ENCODE measurements around a stretch of chr22.

DNA sequence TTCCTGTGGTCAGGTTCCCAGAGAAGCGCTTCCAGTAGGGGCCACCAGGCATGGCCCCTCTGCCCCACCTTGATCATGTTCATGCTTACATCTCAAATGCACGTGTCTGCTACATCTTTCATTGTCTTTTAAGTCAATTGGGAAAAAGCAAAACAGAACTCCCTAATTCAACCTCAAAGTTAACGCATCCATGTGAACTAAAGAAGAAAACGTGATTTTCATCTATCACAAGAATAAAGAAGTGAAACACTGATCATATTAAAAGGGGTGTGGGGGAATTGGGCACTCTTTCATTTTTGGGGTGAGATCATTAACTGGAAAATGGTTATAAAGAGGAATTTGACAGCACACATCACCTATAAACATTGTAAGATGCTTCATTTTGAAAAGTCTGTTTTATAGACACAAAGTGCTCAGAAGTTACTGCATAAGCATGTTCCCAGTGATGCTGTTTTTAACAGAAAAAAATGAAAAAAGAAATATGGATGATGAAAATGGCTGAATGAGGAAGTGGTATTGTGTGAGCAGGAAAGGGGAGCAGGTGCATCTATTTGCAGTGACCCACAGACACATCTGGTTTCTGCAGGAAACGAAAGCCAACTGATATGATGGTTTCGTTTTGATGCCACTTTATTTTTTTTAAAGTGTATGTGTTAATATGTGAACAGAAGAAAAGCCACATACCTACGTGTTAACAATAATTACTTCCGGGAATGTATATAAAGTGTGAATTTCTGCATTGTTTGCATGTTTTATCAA, 391.3 kb upstream of the TAFA5 start:
- PRO-cap = no peak

GRCh38 chr22:48369936-48370423, 119.4 kb upstream of the TAFA5 start:
- PRO-cap = no peak

DNA sequence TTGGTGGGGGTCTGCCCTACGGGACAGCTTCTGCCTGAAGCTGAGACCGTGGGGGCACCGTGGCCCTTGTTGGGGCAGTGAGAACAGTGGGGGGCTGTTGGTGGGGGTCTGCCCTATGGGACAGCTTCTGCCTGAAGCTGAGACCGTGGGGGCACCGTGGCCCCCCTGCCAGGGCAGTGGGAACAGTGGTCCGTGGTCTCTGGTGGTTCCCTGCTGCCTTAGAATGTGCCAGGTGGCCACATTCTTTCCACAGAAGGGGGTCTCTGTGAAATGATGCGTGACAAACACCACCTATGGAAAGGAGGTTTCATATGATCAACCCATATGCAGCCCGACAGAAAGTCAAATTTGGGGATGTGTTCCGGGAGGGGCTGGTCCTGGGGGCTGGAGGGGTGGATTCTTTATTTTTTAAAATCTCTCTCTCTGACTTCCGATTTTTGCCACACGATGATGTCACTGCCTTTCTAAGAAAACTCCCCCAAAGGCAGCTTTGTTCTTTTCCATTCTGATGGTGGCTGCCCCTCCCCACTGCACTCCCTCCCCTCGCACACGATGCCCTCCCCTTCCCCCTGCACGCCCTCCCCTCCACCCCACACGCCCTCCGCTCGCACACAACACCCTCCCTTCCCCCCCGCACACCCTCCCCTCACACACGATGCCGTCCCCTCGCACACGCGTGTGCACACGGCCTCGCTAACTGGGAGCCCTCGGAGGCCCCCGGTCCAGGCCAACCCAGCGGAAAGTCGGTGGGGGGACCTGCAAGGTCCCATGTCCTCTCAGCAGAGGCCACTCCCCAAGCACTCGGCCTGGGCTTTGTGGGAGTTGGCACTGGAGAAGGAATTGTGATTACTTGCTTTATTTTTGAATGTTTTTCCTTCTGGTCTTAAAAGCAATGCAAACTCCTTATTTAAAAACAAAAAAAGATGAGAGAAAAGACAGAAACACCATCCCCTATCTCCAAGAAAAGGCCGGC, 151.9 kb downstream of the TAFA5 start:
- PRO-cap = no peak

GRCh38 chr22:49620321-49621006, 207.2 kb downstream of the BRD1 start:
- PRO-cap = no peak

DNA sequence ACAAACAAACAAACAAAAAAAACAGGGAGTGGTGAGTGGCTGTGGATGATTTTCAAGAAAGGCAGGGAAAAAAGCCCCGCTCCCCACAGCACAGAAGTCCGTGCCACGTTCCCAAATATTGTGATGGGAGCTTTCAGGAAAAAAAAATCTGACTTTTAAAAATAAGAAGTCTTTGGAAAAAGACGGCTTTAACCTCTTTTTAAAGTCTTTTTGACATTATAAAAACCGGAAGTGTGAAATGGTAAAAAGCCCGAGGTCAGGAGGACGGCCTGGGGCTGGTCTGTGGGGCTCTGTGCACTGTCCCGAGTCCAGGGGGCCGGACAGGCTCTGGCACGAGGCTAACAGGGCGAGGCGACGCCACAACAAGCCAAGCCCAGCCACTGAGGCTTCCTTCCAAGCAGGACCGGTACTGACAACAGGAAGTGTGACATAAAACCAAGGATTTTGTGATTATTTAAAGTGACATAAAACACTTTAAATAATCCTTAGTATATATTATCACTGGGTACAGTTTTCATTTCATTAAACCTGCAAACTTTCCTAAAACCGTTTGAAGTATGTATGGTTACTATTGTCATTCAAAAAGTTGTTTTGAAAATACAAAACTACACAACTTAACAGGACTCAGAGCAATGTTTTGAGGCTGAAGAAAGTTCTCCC, 39.2 kb downstream of the BRD1 start:
- PRO-cap = no peak

DNA sequence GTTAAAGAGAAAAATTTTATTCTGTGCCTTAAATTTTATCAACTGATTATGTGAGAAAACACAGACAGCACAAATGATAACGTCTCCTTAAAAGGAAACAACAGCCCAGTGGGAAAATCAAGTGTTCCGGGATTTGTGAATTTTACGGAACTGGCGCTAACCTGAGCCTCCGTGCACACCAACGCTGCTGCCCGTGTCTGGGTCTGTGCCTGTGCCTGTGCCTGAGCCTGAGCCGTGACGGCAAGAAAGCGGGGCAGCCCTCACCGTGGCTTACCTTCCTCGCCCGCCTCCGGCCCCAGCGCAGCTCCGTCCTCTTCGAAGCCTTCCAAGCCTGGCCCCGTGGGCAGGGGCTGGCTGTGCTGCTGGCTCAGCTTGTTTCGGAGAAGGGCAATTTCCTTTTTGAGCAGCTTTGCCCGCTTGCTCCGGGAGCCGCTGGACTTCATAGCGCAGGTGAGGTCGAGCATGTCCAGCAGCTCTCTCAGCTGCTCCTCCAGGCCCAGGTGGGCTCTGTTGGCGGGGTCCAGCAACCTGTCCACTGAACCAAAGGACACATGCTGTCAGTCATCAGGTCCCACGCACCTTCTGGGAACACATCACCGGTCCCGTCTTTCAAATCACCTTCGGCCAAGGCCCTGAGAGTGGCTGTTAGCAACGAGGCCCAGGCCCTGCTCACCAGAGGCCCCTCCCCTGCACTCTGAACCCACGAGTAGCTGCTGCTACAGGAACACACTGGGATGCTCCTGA, 33.7 kb downstream of the BRD1 start:
- PRO-cap = no peak

DNA sequence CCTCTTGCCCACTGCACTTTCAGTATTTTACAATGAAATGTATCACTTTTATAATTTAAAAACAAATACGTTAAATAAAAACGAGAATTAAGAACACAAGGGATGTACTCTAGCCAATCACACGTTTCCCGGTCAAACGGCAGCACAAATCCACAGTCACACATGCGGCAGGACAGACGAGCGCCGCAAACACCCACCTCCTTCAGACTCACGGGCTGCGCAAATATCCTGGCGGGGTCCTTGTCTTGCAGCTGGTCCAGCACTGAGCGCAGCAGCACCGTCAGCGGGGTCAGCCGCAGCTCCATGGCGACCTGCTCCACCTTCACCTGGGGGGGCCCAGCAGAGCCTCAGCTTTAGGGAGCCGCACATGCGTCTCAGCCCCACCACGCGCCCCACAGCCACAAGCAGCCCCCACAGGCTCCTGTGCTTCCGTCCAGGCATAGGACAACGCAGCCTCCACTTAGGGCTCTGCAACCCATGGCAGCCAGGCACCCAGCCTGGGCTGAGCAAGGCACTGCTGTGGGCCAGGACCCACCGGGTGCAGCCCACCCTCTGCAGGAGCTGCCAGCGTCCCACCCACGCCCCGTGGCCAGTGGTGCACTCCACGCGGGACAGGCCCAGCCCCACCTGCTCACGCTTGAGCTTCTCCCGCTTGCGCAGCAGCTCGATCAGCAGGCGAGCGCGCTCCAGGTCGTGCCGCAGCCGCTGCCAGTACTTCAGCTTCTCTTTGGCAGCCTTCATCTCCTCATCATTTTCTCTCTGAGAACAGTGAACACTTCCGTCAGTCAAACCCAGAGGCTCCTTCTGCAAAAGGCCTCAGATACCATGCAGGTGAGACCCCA, 29.1 kb downstream of the BRD1 start:
- PRO-cap = no peak

- PRO-cap = no peak
Observed at GRCh38 chr22:49806360-49806579, 21.4 kb downstream of the BRD1 start.

GRCh38 chr22:49824714-49825094, 3.0 kb downstream of the BRD1 start:
- PRO-cap = no peak

- PRO-cap = no peak
Observed at GRCh38 chr22:49828024-49828702, 490 bp upstream of the BRD1 start.

DNA sequence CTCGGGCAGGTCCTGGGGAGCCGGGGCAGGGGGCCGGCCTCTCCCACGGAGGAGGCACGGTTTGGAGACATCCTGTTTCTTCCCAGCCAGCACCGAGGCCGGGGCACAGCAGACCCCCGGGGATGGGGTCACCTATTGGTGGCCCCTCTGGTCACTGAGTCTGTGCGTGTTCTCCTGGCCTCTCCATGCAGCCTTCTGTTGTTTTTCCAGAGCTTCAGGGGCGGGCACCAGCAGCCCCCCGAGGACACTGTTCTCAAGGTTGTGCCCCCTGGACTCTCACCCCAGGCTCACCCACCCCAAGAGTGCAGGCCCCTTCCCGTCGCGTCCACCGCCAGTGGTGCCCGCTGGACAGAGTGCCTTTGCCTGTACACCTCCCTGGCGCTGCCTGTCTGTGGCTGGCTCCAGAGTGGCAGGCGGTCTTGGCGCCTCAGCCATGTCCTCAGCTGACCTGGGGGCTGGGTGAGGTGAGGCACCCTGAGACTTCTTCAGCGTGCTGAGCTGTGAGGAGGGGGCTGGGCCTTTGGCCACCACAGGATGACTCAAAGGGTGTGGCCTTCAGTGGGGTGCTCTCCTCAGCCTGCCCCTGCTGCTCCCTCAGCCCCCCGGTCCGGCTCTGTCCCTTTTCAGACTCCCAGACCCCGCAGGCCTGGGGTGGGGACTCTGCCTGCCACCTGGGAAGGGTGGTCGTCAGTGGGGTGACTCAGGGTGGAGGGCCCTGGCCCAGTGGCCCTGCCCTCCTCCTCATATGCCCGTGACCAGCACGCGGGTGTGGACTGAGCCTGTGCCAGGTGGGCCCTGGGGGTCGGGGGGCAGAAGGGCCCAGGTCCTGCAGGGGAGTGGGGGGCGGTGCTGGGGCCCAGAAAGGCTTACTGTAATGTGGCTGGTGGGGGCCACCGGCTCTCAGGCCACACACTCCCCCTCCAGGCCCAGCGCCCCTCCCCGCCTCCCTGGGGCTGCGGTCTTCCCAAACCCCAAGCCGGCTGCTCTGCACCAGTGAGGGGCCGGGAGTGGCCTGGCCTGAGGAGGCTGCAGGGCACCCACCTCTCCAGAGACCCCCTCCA, 15.7 kb downstream of the CRELD2 start:
- PRO-cap = unidirectional peak, plus-strand start at position 996 of the sequence

DNA sequence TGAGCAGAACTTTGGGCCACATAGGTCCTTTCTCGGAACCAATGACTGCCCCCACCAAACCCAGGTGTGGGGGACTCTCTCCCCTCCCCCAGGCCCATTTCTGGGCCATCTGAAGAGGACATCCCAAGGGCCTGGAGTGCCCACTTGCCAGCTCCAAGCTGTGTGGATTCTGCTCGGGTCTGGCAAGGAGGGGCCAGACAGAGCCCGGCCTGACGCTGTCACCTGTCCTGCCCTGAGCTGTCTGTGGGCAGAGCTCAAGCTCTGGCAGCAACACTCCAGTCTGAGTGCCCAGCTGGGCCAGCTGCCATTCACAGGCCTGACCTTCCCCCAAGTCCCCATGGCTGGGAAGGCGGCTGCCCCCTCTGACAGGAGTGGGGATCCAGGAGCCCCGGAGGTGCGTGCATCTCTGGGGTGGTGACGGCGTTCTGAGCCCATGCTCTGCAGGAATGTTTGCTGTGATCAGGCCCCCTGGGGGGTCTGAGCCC, 6.2 kb upstream of the PIM3 start:
- PRO-cap = no peak

- PRO-cap = no peak
Observed at GRCh38 chr22:49968695-49969626, 8.4 kb downstream of the PIM3 start.

GRCh38 chr22:49969627-49969824, 9.0 kb downstream of the PIM3 start:
- PRO-cap = no peak

GRCh38 chr22:49997041-49997507, 15.5 kb downstream of the IL17REL start:
- PRO-cap = no peak

DNA sequence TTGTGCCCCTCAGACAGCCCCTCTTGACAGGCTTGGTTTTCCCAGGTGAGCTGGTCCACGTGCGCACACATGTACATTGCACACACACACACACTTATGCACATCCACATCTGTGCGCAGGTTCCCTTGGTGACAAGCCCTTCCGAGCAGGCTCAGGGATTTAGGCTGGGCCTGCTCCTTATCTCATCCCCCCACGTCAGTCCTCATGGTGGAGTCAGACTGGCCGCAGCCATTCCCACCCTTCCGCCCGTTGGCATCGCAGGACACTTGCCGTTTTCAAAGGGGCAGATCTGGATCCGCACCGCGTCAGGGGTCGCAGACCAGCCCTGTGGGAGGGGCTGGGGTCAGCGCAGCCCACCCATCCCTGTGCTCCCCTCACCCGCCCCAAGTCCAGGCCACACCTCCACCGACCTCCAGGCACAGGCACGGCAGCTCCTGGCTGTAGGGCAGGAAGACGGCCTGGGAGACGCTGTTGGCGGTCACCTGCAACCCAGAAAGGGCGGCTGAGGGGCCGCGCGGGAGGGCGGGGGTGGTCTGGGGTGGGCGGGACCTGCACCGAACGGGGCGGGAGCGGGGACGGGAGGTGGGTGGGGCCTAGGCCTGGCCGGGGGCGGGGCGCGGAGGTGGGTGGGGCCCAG, 13.4 kb downstream of the IL17REL start:
- PRO-cap = no peak

DNA sequence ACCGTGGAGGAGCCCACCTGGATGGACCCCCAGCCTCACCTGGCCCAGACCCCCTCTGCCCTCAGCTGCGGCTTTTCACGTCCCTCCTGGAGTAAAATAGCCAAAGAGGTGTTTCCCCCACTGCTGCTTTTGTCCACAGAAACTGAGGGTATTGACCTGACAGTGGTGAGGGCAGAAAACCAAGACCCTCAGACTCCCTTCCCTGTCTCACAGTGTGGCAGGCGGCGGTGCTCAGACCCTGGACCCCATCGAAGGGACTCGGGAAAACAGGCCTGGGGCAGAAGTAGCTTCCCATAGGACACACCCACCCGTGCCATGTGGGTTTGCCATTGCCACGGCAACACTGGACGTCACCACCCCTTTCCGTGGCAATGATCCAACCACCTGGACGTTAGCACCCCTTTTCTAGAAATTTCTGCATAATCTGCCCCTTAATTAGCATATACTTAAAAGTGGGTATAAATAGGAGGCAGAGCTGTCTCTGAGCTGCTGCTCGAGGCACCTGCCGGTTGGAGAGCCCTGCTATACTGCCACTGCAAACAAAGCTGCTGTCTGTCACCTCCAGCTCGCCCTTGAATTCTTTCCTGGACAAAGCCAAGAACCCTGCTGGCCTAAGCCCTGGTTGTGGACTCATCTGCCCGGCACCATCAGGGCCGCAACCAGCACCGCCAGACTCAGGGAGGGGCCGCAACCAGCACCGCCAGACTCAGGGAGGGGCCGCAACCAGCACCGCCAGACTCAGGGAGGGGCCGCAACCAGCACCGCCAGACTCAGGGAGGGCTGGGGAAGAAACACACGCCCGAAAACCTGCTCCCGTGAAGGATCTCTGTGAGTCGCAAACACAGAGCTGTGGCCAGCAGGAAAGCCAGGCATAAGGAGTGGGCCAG, 10.5 kb downstream of the MLC1 start:
- PRO-cap = no peak

- PRO-cap = no peak
Observed at GRCh38 chr22:50115590-50115998, 25.8 kb downstream of the MOV10L1 start.

DNA sequence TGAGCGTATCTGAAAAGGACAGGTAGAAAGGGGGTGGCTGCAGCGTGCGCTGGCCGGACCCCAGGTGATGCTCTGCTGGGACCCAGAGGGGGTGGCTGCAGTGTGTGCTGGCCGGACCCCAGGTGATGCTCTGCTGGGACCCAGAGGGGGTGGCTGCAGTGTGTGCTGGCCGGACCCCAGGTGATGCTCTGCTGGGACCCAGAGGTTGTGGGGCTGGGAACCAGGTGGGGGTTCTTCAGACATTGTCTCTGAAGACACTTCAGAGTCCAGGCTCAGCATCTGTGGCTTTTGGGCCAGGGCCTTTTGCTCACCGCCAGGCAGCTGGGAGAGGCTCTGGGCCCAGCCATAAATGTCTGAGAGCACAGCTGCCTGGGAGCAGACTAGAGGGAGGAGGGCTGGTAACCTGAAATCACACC, 3.9 kb downstream of the TRABD start:
- PRO-cap = no peak

- PRO-cap = no peak
Observed at GRCh38 chr22:50247640-50248425, 3.0 kb upstream of the TUBGCP6 start.

Measured in vermiform appendix (tissue), 1 donor.